SEM (cell line): ENCODE results near the genes SYPL1 and PRKAR2B.

DNA sequence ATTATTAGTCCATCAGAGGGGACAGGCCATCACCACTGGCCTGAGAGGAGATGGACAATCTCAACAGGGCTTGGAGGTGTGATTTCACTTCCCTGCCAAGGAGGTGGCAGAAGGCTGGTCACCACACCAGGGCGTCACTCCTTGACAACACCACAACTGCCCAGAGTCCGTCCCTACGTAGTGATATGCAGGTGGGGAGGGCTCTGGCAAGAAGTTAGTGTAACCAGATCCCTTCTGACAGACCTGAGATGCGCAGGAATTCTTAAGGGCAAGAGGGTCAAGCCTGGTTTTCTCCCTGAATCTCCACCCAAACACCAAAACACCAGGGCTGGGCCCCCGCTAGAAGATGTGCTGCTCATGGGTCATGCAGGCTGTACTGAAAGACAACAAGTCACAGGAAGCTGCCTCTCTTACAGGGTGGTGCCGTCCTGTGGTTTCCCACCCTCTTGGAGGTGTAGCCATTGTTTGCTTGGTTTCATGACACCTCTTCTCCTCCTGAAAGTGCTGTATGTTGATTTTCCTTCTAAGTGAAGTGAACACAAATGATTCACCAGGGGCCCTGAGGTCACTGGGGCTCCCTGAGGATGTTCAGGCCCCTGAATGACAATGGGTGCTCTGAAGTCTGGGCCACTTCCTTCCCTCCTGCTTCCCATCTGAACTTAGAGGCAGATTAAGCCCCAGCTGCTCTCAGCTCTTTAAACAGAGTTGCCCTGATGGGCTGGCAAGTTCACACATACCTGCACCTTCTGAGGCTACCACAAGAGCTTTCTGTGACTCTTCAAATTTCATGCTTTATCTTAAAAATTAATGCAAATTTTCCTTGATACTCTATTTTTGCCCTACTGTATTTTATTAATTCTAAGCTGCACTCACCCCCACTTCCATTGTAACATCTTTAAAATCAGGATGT is 27.0 kb downstream of the ATXN7L1 start:
- PRO-cap: no peak

DNA sequence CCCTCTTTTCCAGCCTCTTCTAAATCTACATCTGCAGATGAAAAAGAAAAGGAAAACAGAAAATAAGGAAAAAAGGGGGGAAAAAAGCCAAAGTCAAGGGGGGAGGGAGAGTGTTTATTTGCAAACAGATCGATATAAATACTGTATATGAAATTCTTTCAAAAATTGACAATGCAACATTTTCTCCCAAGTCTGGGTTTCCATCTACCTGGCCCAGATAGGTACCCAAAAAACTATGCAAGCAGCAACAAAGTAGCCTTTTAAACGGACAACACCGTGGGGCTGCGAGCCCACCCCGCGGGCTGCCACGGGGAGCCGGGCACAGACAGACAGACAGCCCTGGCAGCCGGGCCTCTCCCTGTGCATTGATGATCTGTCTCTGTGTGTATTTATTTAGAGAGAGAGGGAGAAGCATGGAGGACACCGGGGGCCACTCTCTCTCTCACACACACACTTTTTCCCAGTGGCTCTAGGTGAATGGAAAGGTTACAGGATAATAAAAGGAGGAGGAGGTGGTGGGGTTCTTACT is 485 bp downstream of the ATXN7L1 start:
- PRO-cap: unidirectional peak, plus-strand start at position 396 of the sequence

DNA sequence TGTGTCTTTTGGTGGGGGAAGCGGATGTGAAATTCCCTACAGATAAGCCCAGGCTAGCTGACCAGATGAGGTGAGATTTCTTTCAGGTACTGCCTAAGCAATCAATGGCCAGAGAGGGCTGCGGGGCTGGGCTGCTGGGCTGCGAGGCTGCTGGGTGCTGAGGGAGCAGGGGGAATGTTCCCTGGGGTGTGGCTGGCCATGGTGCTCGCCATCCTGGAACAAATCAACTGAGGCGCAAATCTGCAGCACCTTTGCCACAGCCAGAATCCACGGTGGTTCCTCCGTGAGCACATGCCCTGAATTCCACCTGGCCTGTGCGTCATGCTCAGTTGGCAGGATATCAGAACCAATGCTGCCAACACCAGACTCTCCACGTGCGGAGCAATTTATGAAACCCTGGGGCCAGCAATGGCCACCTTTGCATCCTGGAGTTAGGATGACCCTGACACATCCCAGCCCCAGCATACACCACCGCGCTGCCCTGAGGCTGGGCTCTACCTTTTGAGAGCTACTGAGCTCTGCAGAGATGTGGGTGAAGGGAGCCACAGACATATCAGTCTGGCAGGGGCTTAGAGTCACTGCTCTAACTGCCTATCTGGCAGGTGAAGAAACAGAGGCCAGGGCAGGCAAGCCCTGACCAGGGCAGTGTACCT is 42.1 kb downstream of the SYPL1 start:
- PRO-cap: no peak

DNA sequence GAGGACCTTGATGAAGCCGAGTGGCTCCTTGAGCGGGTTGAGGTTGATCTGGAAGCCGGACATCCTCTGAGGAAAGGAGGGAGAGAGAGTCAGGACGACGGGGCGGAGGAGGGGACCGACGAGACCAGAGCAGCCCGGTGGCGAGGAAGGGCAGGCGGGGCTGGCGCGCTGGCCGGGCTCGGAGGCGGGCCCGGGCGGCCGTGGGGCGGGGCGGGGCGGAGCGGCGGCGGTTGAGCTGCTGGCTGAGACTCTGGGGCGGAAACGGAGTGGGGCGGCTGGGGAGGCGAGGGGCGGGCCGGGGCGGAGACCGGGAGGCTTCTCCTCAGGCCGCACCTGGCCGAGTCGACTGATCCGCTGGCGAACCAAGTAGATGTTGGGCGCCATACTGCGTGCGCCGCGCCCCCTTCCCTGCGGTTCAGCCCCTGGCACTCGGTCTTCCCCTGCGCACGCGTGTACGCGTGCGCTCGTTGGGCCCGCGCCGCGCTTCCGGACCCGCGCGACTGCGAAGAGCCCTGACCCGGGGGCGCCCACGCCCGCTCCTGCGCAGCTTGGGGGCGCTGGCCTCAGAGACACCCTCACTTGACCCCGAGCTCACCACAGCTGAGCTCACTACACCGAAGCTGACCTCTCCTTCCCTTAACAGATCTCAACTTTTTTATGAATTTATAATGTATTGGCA is at the start of gene SYPL1:
TSS of gene SYPL1 (minus strand) at position 167 of the 679 bp plus-strand sequence.
- PRO-cap: bidirectional peak, plus-strand start at position 260 of the sequence, minus-strand start at position 154 of the sequence

DNA sequence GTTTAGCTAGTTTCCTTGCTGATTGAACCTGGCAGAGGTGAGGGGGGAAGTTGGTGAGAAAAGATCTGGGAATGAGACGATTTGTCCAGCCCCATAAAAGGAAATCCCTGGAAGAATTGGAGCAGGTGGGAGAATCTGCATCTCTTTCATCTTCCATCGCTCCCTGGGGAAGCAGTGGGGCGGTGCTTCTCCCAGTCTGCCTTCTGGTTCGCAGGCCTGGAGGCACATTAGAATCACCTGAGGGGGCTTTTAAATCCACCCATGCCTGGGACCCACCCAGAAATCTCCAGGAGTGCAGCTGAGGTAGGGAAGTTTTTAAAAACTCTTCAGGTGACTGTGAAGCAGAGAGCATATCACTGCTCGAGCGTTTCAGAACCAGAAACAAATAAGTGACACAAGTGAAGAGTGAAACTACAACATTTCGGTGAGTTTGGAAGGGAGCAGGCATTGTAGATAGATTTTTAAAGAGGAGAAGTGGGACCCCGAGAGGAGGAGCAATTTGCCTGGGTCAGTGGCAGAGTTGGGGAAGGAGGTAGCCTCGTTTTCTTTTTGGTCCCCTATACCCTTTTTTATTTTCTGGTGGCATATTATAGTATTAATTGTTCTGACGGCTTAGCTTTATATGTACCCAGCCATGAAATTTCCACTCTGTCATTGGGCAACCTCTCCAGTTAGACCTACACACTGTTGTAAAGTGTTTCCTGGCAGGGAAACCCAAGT is 26.8 kb upstream of the SYPL1 start:
- PRO-cap: no peak

GRCh38 chr7:106272970-106274153 is 11.4 kb downstream of the NAMPT start:
- PRO-cap: no peak

- PRO-cap: no peak
Observed at GRCh38 chr7:106274890-106275421, 9.8 kb downstream of the NAMPT start.

DNA sequence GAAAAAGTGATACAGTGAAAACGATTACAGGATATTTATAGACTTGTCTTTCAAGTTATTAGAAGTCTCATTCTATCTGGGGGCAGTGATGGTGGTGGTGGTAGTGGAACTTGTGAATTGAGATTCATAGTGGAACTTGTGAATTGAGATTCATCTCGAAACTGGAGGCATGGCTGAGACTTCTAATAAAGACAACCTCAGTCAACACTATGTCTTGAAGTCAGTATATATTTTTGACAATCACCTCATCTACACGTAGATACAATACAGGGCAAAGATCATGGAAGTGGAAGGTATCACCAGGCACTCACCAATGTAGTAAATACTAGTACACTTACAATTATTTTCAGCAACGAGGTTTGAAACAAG is 1.3 kb upstream of the NAMPT start:
- PRO-cap: no peak

DNA sequence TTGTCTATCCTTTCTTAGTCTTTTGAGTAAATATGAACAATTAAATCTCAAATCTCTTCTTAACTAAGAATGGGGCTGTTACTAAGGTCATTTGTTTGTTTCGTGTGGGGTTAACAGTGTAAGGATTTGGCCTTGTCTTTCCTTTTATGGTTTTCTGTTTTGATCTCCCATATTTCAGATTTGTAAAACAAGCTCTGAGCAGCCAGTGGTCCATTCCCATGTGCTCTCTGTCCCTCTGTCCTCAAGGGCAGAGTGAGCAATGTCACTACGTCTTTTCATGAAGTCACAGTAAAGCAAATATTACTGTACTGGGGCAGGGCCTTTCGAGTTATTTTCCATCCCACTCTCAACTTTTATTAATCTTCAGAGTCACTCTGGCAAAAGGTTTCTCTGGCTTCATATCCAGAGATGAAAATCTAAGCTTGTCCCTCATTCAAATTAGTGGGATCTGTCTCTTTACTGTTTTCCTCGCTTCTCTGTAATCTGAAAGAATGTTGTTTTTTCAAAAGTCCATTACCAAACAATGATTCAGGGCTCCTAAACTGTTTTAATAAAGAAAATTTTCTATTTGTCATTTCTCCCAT is 41.9 kb upstream of the NAMPT start:
- PRO-cap: no peak

- PRO-cap: no peak
Observed at GRCh38 chr7:106329978-106330306, 45.2 kb upstream of the NAMPT start.

- PRO-cap: no peak
Observed at GRCh38 chr7:106504108-106504751, 156.7 kb downstream of the CCDC71L start.

DNA sequence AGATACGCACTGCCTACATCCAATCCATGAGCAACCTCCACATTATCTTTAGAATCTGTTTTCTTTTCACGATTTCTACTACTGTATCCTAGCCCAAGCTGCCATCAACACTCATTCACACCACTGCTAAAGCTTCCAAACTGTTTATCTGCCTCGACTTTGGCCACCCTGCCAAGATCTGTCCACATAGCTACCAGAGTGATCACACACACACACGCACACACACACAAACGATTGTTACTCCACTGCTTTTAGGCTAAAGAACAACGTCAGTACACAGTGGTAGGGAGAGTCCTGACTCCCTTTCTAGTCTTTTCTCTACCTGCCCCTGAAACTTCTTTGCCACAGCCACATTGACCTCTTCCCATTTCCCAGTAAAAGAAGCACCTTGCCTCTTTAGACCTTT is 142.0 kb downstream of the CCDC71L start:
- PRO-cap: no peak

- PRO-cap: no peak
Observed at GRCh38 chr7:106858850-106859609, 6.1 kb upstream of the PIK3CG start.

DNA sequence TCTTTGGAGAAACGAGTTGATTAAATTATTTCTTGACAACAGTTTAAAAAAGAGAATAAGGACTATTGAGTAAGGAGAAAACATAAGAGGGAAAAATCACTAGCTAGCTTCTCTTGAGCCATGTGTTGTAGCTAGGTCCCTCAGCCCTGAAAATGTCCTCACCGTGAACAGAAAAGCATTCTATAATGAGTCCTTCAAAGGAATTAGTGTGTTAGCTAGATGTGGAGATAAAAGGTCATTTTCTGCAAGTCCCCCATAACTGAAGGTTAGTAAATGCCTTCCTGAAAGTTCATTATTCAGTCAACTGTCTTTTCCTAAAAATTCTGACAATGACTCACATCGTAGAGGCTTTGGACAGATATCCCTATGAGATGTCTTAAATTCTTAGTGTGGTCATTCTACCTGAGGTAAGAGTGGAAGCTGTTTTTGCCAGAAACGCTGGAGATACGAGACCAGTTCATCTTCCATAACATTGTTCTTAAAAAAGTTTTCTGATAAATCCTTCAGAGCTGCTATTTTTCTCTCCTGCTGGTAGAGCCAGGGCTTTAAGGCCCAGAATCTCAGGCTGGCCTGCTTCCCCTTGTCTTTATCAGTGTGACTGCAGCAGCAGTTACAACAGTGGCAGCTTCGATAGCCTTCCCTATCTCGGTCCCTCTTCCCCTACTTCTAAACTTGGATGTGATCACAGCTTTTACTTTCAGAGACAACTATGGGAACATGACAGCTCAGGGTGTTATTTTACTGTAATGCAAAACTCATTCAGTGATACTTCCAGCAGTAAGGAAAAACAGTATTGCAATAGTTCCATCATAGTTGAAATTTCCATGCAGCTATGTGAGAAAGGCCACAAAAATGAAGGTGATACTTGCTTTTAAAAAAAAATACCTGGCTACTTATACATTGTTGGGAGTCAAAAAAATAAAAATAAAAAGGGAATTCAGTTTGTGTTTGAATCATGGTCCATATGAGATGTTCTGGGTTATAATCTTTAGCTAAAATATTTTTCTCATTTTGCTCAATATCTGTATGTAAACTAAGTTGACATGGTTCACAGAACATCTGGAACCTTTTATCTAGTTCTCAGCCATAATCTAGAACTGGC is 37.2 kb upstream of the PRKAR2B start:
- PRO-cap: no peak

- PRO-cap: bidirectional peak, plus-strand start at chr7:107044730, minus-strand start at chr7:107044504
Observed at GRCh38 chr7:107044264-107045252, at the start of gene PRKAR2B. Gene PRKAR2B (plus strand): TSS chr7:107044705.

DNA sequence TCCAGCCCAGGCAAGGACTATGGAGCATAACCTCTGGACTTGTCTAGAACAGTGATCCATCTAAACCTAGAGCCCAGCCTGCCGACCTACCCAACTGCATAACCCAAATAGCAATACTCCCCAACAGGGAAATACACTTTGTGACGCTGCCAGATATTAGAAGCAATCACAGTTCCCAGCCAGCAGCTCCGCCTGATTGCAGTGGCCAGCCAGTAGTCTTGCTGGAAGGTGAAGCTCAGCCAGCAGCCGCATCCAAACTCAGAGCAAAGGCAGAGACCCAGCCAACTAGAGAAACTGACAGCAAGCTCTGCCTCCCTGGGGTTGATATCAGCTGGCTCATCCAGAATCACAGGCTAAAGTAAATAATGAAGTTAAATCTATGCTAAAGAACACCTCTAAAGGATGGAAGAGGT is 44.6 kb downstream of the HBP1 start:
- PRO-cap: no peak

GRCh38 chr7:107452184-107452960 is 17.5 kb upstream of the GPR22 start:
- PRO-cap: no peak

GRCh38 chr7:107506571-107507124 is 36.8 kb downstream of the GPR22 start:
- PRO-cap: no peak

DNA sequence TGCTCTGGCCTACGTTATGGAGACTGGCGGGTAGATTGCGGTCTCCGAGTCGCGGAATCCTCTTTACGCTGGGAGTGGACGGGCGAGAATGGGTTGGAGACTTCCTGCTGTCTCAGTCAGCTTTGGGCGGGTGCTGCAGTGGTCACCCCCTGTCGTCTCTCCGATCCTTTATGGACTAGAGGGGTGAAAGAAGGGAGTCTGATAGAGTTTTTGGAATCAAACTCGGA is 463 bp downstream of the CBLL1 start:
- PRO-cap: bidirectional peak, plus-strand start at position 115 of the sequence, minus-strand start at position 90 of the sequence

DNA sequence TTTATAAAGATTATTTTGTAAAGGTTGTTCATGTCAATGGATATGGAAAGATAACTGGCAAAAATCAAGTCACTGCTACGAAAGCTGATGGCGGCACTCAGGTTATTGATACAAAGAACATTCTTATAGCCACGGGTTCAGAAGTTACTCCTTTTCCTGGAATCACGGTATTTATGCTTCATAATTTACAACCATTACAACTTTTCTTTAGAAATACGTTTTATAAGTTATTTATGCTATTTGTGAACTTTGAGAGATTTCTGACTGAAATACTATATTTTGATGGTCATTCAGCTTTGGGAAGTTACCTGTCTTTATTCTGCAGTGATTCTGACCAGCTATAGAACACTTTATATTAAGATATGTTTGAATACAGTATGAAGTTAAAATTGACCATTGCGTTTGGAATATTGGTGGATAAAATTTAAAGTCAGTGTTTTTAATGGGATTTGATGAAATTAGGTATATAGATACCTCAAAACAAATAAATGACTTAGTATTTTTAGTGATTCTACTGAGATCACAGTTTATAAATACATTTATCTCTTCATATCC is 14.4 kb downstream of the DLD start:
- PRO-cap: no peak